NB4 (cell line): ENCODE results near the gene APOA5.

GRCh38 chr11:114076174-114076392 lies 16.6 kb downstream of the ZBTB16 start:
- RRBS, result no CpG with 5 or more reads among the region's 9 CpGs

DNA sequence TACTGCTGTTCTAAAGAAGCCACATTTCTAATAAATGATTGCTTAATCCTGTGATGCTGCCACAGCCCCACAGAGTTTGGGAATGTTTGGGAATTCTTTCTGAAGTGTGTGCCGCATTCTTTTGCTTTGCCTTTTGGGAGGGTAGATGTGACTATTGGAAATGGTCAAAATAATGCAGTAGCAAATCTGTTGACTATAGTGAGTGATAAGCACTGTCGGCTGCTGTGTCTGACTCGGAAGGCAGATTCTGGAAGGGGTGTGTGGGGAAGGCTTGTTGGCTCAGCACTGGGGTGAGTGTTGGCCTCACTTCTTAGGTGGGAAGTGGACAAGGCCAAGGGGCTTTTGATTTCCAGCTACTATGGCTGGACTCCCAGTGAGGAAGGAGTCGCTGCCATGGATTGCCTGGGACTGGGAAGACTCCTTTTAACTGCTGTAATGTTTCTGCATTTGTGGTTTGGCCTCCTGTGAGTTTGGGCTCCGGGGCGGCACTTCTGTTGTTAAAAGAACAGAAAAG lies 20.0 kb downstream of the ZBTB16 start:
- RRBS, result no CpG with 5 or more reads among the region's 6 CpGs

- RRBS, result no CpG with 5 or more reads among the region's 3 CpGs
Observed at GRCh38 chr11:114098718-114099324, 39.3 kb downstream of the ZBTB16 start.

- RRBS, result no CpG with 5 or more reads among the region's 2 CpGs
Observed at GRCh38 chr11:114134768-114135171, 75.3 kb downstream of the ZBTB16 start.

GRCh38 chr11:114150894-114151161 lies 91.3 kb downstream of the ZBTB16 start:
- RRBS, result no CpG with 5 or more reads among the region's 3 CpGs

DNA sequence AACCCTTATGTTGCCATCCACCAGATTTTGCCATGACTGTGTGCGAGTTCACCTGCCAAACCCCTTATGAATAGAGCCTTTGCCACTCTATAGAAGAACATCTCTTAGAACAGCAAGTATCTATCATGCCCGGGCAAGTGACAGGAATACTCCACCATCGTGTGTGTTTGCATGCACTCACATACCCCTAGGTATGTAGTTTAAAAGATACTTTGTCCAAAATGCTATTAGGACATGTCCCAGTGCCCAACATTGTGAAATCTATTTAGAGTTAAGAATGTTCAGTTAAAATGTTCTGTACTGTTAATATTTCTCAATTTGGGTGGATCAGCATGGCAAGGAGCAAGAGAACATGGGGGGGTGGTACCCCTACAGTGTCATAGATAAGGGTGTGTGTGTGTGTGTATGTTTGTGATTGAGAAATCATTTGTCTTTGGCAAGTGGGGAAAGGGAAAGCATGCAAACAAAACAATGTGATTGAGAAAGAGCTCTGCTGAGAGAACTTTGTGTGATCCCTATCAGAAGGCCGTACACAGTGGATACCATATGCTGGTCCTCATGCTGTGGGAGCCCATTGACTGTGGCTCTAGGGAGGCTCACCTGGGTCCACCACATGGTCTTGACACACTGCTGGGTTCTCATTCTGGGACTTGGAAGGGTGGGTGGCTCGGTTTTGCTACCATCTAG lies 95.0 kb downstream of the ZBTB16 start:
- RRBS, result no CpG with 5 or more reads among the region's 5 CpGs

DNA sequence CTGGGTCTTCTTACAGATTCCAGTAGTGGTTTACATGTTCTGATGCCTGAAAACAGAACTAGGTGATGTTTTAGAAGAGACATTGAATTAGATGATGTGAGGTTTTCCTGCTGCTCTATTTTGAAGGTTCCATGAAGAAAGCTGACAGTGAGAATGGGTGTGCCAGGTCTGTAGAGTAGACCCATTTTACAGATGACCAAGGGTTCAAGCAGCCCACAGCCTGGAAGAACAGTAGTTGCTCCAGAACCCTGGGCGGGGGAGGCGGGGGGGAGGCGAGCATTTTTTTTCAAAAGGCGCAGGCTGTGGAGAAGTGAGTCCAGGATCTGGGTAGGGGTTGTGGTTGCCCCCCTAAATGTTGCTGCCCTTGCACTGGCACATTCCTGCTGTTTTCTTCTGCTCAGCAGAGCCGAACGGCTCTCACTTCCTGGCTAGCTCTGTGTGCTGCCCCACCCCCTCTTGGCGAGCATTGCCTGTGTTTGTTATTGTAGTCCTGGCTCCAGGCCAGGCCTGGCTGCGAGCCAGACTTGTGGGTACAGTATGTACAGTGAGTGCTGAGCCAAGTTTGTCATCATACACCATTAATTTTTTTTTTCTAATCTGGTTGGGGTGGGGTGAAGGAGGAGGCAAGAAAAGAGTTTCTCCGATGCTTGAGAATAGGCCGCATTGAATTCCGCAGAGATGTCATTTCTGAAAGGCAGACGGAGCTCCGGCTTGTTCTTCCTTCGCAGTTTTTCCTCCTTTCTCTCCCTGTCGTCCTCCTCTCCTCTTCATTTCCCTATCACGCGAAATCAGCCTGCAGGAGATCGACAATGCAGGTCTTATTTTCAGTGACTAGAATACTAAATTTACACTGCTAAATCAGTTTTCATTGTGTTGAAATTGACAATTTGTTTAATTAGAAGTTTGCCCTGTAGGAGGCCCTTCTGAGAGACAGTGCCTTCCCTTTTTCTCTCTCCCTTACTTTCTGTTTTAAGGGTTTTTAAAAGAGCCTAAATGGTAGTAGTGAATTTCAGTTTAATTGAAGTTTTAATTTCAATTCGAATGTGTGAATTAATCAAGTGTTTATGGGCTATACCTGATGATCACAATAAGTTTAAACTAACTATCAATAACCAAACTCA lies 100.5 kb downstream of the ZBTB16 start:
- RRBS, result no CpG with 5 or more reads among the region's 19 CpGs

GRCh38 chr11:114168624-114169224 lies 109.2 kb downstream of the ZBTB16 start:
- RRBS, result no CpG with 5 or more reads among the region's 4 CpGs

DNA sequence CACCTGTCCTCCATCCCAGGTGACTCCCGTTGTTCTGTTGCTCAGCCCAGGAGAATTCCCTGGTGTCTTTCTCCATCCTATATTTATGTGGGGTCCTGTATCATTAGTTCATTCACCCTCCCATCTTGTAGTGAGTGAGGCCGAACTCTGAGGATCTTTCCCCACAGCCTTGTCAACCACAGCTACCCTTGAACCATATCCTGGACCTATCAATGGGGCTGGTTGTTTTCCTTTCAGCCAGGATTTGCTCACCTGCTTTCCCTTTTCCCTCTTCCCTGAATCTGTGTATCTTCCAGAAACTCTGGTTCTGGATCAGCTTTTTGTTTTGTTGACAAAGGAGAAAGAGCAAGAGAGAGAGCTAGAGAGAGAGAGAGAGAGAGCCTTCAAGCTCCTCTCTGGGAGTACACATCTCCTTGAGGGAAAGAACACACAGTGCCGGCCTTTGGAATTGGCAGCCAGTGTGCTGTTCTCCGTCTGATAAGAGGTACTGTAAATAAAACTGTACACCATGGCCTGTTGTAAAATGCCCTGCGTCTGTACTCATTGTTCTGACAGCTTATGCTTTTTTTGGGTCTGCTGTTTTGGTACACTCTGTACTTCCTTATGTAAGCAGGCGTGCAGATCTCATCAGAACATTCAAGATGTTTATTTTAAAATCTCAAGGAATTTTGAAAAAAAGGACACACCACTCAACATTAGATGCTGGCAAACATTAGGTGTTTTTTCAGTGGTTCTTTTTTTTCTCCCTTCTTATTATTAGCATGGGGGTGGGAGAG lies 117.1 kb upstream of the NNMT start:
- RRBS, result no CpG with 5 or more reads among the region's 6 CpGs

GRCh38 chr11:114185962-114186702 lies 110.1 kb upstream of the NNMT start:
- RRBS, result no CpG with 5 or more reads among the region's 11 CpGs

DNA sequence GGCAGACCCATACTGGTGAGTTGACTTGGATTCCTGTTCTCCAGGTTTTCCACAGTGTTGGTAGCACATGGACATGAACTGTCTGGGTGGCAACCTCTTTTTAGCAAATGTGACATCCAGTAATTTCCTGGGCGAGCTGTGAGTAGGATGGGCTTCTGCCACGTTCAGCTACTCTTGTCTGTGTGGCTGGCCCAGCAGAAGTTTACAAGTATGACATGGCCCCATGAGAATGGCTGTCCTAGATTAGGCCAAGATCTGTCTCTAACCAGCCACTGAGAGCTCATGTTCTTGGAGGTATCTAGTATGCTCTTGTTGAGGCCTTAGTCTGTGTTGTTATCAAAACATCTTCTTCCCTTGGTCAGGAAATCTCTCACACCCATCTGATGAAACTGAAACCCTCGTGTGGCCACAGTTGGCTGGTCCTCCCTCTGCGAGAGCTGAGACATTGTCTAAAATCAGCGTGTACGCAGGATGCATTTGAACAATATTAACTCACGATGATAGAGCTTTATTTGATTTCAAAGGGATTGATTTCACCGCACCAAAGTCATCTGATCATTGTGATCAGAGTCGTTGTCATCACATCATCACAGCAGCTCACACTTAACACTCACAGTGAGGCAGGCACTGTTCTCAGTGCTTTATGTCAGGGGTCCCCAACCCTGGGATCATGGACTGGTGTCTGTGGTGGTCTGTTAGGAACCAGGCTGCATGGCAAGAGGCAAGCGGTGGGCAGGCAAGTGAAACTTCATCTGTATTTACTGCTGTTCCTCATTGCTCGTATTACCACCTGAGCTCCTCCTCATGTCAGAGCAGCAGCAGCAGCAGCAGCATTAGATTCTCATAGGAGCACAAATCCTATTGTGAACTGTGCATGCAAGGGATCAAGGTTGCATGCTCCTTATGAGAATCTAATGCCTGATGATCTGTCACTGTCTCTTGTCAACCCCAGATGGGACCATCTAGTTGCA lies 108.9 kb upstream of the NNMT start:
- RRBS, result no CpG with 5 or more reads among the region's 11 CpGs

- RRBS, result no CpG with 5 or more reads among the region's 19 CpGs
Observed at GRCh38 chr11:114340258-114341211, 44.3 kb downstream of the NNMT start.

DNA sequence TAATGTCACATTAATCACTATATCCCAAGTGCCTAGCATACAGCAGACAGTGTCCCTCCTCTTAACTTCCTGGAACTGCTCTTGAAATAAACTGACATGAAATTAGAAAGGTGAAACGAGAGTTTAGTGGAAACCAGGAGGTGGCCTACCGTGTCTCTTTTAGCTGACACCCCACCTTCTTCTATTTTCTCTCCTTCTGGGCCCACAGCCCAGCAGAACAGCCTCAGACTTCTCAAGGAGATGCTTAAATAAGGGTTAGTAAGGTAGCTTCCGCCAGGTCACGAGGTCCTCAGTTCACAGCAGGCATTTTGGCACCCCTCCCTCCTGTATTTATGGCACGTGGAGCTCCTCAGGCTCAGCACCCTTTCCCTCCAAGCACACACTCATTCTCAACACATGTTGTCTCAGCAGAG lies 118.9 kb downstream of the NXPE2 start:
- RRBS, result no CpG with 5 or more reads among the region's 5 CpGs

DNA sequence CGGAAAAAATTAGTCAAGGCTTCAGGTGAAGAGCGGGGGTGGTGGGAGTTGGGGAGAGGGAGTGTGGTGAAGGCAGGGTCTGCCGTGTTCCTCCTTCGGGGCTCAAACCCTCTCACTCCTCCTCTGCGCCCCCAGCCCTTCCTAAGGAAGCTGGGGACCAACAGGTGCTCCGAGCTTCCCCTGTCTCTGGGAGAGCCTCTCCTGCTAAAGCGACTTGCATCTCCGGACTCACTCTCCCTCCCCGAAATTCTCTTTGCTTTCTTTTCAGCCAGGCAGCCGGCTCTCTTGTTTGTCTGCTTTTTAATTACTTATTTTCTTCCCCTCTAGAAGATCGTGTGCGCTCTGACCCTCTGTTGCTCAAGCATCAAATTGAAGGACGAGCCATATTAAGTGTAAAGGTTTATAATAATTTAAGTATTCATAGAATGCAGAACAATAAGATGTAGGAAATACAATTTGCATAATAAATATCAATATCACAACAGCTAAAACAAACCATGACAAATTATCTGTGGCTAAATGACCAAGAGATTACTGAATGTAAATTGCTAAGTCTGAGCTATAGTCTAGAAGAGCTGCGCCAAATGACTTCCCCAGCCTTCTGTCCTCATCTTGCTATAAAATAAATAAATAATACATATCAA lies 1.2 kb upstream of the CADM1 start:
- RRBS, result no CpG with 5 or more reads among the region's 14 CpGs

DNA sequence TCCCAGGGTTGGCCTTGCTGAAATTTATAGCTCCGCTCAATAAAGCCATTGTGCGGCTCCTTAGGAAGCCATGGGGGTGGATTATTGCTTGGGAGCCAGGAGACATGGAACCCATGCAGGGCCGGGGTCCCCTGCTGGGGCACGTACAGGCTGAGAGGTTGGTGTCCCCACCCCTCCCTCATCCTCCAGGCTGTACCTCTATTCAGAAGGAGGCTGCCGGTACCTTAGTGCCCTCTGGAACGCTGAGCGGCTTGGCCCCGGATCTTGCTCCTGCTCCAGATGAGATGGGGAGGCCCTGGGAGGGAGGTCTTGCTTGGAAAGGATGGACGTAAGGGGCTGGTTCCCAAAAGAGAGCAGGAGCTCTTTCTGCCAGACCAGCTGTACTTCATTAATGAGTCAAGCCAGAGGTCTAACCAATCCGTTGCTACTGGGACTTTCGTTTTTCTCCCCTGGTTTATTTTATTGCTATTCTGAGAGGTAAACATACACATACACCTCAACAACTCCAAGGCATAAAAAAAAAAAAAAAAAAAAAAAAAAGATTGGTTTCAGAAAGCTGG lies 212.9 kb upstream of the CADM1 start:
- RRBS, result 79% methylated on average over 3 of the region's 11 CpGs

GRCh38 chr11:116778798-116779214 lies 6.0 kb upstream of the BUD13 start:
- RRBS, result no CpG with 5 or more reads among the region's 8 CpGs

DNA sequence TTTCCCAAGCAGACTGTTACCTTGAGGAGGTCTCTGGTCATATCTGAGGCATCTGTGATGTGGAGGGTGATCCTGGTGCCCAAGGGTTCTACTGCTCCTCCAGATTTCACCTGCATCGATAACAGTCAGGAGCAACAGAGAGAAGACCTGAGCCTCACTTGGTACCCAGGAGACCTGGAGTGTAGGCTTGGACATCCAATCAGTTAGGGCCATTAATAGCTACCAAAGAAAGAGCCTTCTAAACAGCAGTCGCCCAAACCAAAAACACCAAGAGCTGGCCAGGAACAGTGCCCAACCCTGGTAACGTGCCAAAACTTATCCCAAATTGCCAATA lies 4.3 kb downstream of the ZPR1 start:
- RRBS, result no CpG with 5 or more reads among the region's 3 CpGs

DNA sequence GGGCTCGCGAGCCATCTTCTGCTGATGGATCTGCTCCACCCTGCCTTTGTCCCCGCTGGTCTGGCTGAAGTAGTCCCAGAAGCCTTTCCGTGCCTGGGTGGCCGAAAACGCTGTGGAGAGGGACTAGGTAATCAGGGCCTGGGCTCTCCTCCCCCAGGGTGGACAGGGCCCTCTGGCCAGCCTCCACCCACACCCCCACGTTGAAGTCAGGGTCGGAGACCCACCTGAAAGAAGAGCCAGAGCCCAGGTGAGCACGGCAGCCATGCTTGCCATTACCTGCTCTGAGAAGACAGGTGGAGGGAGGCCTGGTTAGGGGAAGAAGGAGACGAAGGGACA lies at the start of gene APOA5:
Gene APOA5, minus strand, starts transcription at position 292 of the 336 bp plus-strand sequence.
- RRBS, result no CpG with 5 or more reads among the region's 10 CpGs

DNA sequence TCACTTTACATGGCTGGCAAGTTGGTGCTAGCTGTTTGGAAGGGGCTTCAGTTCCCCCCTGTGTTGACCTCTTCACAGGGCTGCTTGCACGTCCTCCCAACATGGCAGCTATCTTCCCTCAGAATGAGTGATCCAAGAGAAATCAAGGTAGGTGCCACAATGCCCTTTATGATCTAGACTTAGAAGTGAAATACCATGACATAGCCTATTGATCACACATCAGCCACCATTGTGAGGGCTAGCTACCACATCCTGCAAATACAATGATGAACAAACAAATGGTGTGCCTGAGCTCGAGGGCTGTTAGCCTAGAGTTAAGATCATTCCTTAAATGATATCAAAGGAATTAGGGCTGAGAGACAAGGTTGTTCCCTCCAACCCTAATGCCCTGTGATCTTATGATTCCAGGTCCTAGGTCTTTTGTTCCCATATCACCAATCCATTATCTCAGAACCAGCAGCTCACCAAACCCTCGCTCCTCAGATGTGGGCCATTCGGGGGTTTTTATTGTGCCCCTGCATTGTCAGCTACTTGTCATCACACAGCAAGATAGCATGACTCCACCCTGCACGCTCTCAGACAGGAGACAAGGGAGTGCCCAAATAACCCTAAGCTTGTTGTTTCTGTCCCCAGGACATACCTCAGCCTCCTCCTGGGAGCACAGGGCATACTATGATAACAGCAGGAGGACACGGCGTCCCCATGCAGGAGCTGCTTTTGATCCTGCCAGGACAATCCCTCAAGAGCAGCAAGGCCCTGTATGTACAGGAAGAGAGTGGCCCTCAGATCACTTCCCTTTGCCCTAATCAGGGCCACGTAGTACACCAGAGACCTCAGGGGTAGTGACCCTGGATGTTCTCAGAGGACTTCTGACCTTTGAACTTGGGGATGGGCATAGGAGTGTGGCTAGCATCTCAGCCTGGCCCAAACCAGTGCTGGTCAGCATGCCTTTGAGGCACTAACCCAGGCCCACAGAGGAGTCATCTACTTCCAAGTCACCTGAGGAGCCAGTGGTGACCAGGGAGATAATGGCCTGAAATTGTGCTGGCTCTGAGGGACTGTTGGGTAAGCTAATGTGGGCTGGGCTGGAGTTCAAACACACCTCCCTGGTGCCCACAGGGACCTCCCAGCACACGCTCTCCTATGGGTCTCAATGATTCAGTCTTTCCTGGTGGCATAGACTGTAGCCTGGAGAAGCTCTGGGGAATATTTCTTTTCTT lies 9.4 kb downstream of the APOA4 start:
- RRBS, result no CpG with 5 or more reads among the region's 9 CpGs

GRCh38 chr11:116840669-116841352 lies 3.4 kb upstream of the APOA1 start:
- RRBS, result no CpG with 5 or more reads among the region's 11 CpGs